Pulmonary lymph node (tissue), 1 donor: ENCODE data around the gene AMH.

DNA sequence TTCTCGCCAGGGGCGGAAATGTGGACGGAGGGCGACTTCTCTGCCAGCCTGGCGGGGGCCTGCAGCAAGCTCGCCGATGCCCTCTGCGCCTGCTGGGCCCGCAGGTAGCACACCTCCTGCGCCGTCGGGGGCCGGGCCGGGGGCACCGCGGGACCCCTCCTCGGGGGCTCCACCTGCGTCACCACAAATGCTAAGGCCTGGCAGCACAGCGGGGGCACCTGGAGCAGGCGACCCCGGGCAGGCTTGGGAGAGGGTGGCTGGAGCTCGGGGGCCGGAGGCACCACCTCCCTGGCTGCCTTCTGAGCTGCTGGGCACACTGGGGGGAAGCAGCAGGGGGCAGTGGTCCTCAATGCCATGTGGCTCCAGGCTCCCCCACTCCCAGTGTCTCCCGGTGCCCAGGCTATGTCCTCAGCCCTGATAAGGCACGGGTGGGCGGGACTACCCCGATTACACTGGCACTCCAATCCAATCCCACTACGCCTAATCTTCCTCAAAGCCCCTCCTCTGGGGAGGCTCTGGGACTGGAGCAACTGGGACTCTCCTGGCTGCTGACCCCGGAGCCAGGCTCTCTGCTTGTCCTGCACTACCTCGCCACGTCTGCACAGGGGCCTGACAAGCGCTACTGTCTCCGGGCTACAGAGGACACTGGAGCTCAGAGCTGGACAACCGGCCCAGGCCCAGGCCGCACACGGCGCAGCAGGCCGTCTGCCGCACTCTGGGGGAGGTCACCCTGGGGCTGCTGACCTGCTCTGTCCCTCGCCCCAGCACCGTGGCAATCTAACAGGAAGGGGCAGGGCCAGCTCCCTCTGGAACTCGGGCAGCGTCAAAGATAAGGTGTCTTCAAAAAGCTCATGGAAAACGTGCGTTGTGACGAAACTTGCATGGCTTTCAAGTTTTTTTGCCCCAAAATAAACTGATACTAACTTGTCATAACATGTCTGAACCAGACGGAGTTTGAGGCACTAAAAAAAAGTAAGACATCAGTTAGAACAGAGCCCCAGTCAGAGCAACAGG lies 11.8 kb upstream of the ATP8B3 start:
- PRO-cap, result no peak

DNA sequence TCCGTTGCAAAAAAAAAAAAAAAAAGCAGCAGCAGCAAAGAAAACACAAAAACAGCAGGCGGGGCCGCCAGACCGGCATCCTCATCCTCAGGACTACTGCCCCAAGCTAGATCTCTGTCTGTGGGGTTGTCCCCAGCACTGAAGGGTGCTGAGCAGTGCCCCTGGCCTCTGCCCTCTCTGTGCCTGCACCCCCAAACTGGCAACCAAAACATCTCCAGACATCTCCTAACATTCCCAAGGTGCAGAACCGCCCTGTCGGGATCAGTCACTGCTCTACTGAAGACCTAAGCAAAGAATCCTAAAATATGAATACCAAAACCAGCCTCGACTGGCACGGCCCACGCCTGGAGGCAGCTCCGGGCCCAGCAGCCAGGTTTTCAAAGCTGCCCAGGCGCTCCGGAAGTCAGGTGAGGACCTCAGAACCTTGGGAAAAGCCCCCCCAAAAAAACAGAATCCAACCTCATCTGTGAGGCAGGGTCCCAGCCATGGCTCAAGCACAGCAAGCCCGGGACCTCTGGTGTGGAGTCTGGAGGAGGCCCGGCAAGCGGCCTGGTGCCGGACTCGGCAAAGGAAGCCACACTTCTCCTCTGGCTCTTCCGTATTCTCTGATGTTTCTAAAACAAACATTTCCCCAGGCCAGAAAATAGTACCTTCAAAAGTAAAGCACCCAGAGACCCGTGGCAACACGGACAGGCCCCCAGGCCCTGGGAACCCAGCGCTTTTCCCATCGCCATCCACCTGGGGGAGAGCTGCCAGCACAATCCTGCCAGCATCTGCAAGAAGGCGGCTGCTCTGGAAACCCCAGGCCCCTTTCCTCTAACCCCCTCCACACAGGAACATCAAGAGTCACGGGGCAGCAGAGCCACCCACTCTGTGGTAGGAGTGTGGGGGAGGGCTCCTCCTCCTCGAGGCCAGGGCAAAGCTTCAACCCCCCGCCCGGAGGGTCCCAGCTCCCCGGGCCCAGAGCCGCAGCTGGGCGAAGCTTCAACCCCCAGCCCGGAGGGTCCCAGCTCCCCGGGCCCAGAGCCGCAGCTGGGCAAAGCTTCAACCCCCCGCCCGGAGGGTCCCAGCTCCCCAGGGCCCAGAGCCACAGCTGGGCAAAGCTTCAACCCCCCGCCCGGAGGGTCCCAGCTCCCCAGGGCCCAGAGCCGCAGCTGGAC lies 5.7 kb downstream of the REXO1 start:
- PRO-cap, result no peak

DNA sequence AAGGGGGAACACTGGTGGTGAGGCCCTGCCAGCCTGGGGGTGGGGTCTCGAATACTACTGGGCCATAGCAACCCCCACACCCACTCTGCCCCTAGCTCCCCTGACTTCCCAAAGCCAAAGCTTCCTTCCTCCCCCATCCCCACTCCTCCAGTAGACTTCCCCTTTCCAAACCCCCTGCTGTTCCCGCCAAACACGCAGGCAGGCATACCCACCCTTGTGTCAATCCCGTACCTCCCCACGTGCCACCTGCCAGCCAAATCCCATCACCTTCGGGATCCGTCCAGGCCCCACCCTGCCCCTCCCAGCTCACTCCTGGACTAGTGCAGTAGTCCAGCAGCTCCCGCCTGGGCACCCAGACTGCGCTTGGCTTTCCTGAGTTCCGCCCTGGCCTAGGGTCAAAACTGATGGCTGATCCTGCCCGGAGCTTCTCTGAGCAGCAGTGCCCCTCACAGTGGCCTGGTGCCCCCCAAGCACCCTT lies 5.4 kb downstream of the KLF16 start:
- PRO-cap, result no peak

GRCh38 chr19:1907283-1907733 lies 2.1 kb downstream of the ADAT3 start:
- PRO-cap, result no peak

- PRO-cap, result no peak
Observed at GRCh38 chr19:1907734-1908513, 2.7 kb downstream of the ADAT3 start.

GRCh38 chr19:1965852-1966898 lies 25.2 kb downstream of the CSNK1G2 start:
- PRO-cap, result no peak

DNA sequence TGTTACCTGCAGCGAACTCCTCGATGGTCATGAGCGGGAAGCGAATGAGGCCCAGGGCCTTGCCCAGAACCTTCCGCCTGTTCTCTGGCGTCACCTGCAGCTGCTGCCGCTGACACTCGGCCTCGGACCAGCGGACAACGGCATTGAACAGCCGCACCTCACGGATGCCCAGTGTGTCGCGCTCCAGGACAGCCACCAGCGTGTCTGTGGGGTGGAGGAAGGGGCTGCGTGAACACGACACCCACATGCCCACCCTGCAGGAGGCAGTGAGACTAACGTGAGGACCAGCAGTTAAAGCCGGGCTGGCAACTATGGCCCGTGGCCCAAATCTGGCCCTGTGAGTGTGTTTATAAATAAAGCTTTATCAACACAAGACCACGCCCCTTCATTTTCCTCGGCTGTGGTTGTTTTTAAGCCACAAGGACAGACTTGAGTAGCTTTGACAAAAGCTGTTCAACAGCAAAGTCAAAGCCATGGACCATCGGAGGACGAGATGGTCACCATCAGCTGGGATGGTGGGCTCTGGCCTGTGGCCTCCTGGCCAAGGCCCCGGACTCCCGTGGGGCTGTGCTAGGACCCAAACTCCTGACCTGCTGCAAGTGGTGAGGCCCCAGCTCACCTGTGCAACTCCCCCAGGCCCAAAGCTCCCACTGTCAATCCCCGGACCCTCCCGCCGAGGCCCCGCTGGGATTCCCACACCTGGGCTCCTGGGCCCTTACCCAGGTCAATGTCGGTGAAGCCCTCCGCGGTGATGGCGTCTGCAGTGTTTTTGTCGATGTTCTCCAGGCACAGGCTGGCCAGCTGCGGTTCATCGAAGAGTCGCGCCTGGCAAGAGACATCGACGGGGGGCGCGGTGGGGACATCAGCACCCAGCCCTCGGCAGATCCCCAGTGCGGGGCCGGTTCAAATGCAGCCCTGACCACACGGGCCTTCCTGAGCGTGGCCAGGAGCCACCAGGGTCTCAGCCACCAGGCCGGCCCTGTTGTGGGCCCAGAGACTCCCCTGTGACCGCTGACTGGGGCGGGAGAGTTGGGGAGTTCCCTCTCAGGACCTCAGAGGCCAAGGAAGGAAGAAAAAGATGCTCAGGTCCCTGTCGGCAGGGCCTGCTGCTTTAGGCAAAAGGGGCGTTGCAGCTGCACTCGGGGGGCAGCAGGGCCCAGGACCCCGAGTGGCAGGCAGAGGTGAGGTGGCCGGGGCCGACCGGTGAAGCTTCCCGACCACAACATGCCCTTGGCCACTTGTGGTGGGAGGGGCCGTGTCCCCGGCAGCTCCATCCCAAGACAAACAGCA lies 25.1 kb downstream of the BTBD2 start:
- PRO-cap, result no peak

DNA sequence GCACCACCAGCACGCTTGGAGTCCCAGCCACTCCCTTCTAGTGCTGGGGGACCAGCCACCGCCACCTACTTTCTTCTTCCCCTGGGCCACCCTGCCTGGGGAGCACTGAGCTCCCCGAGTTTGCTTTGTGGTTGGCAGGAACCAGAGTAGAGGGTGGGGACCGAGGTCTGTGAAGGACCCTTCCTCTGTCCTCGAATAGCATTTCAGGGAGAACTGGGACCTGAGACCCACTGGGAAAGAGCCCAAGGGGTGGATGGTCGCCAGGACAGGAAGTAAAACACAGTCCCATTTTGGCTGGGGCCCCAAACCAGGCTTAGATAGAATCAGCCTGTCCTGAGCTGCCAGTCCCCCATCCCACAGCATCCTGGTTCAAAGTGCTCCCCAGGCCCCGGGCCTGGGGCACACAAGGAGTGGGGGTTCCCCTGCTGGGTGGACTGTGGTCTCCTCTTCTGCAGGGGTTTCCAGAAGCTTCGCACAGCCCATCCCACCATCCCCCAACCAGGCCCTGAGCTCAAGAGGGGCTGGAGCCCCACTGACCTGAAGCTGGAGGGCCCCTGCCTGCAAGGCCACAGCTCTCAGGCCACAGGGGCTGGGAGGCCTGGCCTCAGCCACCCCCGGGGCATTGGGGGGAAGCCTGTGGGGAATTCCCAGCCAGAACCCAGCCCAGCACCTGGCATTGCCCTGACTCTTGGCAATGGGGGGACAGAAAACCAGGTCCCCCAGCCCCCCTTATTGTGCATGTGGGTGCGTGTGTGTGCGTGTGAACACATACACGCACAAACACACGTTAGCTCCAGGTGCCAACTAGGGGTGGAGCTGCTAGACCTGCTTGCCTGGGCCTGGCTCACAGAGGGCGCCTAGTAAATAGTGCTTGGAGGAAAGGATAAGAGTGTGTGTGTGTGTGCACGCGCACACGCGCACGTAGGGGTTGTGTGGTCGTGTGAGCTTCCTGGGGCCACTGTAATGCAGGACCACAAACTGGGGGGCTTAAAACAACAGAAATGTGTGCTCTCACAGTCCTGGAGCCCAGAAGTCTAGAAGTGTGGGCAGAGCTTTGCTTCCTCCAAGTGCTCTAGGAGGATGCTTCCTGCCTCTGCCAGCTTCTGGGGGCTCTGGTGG lies 1.0 kb upstream of the MKNK2 start:
- PRO-cap, result unidirectional peak, minus-strand start at position 366 of the sequence

- PRO-cap, result no peak
Observed at GRCh38 chr19:2056235-2057144, 5.4 kb upstream of the MKNK2 start.

DNA sequence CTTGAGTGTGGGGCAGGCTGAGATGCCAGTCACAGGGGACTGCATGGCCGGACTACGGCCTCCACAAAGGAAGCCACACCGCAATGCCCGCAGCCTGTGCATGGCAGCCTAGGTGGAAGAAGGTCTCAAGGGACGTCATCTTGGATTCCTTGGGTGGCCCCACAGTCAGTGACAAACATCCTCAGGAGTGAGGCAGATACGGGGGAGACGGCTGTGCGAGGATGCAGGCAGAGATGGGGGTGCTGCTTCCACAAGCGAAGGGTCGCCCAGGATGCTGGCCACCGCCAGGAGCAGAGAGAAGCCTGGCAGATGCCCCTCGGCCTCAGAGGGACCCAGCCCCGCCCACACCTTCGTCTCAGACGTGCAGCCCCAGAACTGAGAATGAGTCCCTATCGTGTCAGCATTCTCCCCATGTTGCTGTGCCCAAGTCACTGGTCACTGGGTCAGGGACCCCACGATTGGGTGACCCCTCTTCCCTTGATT lies 16.8 kb downstream of the MOB3A start:
- PRO-cap, result no peak

DNA sequence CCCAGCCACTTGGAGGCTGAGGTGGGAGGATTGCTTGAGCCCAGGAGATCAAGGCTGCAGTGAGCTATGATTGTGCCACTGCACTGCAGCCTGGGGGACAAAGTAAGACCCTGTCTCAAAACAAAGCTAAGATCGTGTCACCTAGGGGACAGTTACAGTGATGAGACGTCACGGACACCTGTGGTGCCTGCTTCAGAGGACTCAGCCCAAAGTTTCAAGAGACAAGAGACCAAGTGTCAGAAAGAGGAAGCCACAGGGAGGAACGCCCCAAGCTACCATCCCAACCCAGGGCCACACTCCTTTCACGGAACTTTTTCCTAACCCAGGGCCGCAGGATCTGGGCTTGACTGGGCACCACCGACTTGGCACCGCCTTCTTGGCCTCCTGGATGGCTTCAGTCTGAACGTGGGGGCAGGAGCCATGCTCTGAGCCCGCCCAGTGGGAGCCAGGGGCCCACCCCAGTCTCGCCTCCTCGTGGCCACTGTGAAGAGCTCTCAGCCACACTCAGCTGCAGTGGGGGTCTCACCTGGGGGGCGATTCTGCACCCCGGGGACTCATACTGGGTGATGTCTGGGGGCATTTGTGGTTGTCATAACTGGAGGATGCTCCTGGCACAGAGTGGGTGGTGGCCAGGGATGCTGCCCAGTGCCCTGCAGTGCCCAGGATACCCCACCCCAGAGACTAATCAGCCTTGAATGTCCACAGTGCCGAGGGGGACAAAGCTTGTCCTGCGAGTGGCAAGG lies 8.4 kb downstream of the MOB3A start:
- PRO-cap, result bidirectional peak, plus-strand start at position 239 of the sequence, minus-strand start at position 216 of the sequence

GRCh38 chr19:2092742-2093141 lies 3.4 kb downstream of the MOB3A start:
- PRO-cap, result no peak

DNA sequence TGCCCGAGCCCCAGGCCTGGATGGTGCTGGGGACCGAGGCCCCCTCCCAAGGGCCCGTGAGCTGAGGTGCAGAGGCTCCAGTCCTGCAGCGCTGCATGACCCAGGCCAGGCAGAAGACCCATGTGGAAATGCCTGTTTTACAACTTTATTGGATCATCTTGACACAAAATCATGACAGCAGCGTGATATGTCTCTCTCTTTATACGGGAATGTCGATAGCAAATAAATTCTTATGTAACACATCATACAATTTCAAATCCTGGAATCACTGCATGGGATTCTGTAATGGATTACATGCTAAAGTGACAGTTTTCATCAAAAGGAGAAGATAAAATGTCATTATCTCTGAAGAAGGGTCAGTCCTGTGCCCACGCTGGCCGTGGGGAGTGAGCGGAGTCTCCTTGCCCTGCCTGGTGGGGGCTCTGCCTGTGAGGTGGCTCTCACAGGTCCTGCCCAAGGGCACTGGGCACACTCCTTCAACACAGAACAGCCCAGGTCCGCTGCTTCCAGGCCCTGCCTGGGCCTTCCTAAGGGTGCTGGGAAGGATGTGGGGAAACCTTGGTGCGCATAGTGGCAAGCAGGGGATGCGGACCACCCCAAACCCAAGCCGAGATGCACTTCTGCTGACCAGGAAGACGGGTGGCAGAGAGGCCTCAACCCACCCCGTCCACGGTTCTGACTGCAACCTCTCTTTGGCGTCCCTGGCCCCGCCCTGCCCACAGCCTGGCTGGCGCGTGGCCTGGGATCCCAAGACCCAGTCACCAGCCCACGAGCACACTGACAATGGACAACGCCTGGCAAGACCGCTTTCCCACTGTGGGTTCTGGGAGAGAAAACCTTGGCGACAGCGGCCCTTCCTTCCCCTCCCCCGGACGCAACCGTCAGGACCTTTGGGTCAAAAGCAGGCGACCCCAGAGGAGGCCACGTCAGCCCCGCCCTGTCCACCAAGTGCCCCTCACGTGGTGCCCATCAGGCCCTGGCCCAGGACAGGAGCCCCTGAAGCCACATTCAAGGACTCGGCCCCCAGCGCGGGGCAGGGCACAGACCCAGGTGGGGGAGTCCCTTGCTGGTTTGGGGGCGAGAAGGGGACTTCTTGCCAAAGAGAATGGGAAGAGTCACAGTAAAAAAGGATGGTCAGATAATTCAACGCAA lies 4.5 kb downstream of the IZUMO4 start:
- PRO-cap, result no peak

DNA sequence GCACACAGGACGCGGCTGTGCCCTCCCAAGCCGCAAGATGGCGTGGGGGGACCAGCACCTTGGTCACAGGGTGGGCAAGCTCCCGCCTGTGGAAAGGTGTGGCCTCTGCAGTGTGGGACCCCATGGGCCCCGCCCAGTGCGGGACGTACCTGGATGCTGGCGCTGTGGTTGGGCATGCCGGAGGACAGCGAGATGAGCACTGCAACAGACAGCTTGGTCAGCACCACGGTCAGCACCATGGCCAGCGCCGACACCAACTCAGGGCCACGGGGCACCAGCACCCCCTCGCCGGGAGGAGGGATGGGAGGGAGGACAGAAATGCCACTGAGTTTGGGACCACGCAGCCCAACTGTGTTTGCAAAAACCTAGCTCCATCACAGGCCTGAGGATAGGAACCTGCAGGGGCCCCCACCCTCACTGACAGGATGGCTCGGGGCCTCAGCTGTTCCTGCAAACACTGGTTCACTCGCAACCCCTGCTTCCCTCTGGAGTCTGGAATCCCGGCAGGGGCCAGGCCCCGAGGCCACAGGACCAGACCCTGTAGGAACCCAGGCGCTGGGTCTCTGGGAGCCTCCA lies 27.1 kb downstream of the IZUMO4 start:
- PRO-cap, result no peak

- PRO-cap, result no peak
Observed at GRCh38 chr19:2126955-2127516, 24.3 kb downstream of the AP3D1 start.

GRCh38 chr19:2132264-2133560 lies 18.7 kb downstream of the AP3D1 start:
- PRO-cap, result no peak

- PRO-cap, result no peak
Observed at GRCh38 chr19:2216666-2217517, 19.2 kb downstream of the PLEKHJ1 start.

DNA sequence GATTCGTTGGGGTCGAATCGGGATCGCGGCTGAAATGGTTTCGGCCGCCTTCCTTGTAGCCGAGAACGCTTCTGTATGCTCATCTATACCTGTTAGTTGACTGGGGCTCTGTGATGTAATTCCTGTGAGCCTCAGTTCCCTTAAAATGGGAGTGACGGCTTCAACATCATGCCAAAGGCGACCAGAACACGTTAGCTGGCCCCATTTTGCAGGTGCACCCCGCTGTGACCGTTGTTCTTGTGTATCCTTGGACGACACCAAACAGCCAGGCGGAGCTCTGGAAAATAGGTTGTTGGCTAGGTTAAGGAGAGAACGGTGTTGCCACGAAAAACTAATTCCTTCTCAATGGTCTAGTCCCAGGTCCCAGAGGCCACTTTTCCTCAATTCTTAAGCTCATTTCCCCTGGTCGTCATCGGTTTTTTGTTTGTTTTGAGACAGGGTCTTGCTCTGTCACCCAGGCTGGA lies 1.0 kb downstream of the SF3A2 start:
- PRO-cap, result no peak

- PRO-cap, result no peak
Observed at GRCh38 chr19:2248783-2249477, at the start of gene AMH. TSS of gene AMH (plus strand) at chr19:2249323.

DNA sequence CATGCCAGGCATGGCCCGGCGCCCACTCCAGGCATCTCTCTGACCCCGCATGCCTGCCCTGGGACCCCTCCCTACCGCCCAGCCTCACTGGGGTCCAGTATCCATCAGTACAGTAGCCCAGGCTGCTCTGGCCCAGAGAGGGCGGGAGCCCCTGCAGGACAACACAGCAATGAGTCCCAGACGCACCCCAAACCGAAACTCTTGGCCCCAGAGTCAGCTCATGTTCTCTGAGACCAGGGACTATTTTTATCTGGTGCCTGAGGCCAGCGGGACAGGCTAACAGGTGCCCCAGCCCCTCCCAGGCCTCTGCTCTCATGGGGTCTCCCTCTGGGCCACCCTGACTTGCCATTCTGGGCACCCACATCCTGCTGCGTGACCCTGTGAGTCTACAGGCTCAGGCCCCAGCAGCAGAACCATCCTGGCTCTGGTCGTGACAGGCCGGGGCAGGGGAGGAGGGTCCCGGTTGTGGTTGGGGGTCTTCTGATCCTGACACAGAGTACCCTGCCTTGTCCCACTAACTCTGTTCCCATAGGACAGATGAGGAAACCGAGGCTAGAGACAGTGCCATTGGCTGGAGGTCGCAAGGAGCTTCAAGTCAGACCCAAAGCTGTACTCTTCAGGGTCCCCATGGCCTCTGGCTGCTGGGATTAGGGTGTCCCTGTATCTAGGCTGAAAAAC lies 600 bp downstream of the JSRP1 start:
- PRO-cap, result no peak